Thoracic aorta endothelial cell (primary cell): ENCODE measurements around a stretch of chr1.

DNA sequence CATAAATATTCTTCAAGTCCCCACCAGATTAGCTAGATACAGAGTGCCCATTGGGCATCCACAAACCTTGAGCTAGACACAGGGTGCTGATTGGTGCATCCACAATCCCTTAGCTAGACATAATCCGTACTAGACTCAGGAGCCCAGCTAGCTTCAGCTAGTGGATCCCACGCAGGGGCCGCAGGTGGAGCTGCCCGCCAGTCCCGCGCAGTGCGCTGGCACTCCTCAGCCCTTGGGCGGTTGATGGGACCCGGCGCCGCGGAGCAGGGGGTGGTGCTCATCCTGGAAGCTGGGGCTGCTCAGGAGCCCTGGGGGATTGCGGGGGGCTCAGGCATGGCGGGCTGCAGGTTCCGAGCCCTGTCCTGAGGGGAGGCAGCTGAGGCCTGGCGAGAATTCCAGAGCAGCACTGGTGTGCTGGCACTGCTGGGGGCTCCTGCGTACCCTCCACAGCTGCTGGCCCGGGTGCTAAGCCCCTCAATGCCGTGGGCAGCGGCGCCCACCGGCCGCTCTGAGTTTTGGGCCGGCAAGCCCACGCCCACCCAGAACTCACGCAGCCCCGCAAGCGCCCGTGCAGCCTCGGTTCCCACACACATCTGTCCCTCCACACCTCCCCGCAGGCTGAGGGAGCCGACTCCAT is 87.2 kb downstream of the CRB1 start:
- CAGE, long polyA plus RNA, result no peak

DNA sequence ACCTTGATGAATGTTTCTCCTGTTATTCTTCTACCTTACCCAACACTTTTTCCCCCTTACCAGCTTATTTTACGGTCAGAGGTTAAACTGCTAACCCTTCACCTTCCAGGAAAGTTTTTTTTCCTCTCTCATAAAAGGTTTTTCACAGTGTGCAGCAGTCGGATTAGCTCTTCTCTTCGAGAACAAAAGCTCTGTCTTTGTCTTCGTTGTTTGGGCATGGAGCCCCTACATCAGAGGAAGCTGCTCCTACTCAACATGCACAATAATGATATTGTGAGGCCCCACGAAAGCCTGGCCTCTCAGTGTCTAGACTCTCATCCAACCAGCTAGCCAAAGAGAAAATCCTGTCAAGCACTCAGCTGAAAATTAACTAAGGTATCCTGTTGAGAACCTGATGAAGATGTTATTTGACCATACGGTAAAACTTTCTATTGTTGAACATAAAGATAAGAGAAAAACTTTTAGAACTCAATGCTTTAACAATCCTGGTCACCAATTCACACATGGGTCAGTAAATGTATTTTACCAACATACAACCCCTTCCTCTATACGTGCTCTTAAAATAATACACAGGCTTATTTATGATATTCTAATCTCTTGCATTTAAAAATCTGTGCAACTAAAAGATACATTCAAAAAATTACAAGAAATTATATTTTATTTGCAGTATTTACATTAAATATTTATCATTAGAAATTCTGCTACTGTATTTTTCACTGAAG is 41.8 kb downstream of the DENND1B start:
- CAGE, long polyA plus RNA, result no peak

DNA sequence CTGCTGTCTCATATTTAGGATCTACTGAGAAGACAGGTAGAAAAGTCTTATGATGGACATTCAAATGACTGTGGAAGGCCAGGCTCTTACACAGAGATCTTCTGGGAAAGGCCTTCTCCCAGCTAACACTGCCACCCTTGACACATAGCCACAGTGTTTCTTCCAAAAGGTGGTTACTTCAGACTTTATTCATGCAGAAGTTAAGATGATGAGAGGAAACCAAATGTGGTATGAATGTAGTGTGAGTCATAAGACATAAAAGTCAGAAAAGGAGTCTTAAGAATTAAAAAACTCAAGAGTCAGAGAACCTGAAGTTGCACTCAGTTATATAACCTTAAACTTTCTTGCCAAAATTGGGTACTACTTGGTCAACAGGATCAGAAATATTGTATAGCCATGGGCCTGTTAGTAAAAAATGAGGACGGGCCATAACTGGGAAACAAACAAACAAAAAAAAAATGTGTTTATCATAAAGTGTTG is 1.1 kb upstream of the DENND1B start:
- CAGE, long polyA plus RNA, result no peak

- CAGE, long polyA plus RNA, result no peak
These were observed 26.8 kb upstream of the DENND1B start for GRCh38 chr1:197802071-197802401.

- CAGE, long polyA plus RNA, result no peak
These were observed 35.1 kb downstream of the NEK7 start for GRCh38 chr1:198191769-198192408.

DNA sequence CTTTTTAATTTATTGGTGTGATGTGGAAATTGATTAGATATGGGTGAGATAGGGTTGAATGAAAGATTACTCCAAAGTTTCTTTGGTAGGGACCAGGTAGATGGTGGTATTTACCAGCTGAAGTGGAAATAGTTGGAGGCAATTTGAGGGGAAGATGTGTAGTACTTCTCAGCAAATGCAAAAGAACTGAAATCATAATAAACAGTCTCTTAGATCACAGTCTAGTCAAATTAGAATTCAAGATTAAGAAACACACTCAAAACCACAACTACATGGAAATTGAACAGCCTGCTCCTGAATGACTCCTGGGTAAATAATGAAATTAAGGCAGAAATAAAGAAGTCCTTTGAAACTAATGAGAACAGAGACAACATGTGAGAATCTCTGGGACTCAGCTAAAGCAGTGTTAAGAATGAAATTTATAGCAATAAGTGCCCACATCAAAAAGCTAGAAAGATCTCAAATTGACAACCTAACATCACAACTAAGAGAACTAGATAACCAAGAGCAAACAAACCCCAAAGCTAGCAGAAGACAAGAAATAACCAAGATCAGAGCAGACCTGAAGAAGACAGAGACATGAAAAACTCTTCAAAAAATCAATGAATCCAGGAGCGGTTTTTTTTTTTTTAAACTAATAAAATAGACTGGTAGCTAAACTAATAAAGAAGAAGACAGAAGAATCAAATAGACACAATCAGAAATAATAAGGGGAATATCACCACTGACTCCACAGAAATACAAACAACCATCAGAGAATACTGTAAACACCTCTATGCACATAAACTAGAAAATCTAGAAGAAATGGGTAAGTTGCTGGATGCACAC is 35.8 kb downstream of the NEK7 start:
- CAGE, long polyA plus RNA, result no peak

DNA sequence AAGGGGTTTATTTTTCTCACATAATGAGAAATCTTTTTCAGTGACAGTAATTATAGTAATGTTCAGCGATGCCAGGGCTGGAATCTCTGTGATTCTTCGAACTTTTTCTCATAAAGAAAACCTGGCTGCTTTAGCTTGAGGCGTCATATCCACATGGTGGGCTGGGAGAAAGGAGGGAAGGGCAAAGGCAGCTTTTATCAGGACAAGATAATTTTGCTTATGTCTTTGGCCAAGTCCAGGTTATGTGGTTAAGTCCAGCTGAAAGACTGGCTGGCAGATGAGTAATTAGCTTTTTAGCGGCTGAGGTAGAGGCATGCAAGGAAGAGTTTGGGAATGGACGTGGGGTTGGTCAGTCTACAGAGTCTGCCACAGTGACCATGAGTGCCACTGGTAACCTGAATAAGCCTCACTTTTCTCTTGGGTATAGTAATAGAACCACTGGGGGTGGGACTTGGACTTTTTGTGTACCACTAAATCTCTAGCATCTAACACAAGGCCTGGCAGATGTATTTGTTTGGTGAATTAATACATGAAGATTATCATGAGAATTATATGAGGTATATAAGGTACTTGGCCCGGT is 39.8 kb downstream of the NEK7 start:
- CAGE, long polyA plus RNA, result no peak

GRCh38 chr1:198199071-198199812 is 42.4 kb downstream of the NEK7 start:
- CAGE, long polyA plus RNA, result no peak

- CAGE, long polyA plus RNA, result no peak
These were observed 162.7 kb downstream of the NEK7 start for GRCh38 chr1:198319451-198320003.

GRCh38 chr1:198534781-198535182 is 5.7 kb downstream of the ATP6V1G3 start:
- CAGE, long polyA plus RNA, result no peak

- CAGE, long polyA plus RNA, result no peak
These were observed 40.0 kb upstream of the PTPRC start for GRCh38 chr1:198598649-198599453.

GRCh38 chr1:198619796-198620205 is 19.0 kb upstream of the PTPRC start:
- CAGE, long polyA plus RNA, result no peak

- CAGE, long polyA plus RNA, result no peak
These were observed 64.7 kb downstream of the PTPRC start for GRCh38 chr1:198703525-198703958.

- CAGE, long polyA plus RNA, result no peak
These were observed 110.4 kb downstream of the PTPRC start for GRCh38 chr1:198749234-198749659.

DNA sequence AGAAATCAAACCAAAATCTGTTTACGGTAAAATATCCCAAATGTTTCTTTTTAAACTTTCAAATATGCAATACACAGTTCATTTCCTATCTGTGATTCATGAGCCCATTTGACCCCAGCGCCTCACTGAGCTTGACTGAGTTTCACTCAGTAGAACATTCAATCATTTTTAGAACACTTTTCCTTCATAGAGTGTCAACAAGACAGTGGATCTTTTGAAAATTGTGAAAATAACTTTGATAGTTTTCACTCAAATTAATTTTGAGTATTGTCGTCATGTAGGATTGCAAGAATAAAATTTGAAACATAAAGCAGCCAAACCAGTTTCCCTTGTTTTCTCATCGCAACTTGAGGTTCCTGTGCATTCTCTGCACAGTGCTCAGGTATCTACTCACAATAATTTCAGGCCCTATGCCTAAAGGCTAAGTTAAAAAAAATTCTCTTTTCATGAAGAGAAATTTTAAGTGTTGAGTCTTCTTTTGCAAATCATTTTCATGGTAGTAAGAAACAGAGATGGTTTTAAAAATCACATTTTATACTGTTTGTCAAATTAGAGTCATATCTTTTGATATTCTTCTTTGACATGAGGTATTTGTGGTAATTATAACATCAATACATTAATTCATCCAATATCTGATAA is 293.9 kb downstream of the PTPRC start:
- CAGE, long polyA plus RNA, result no peak

DNA sequence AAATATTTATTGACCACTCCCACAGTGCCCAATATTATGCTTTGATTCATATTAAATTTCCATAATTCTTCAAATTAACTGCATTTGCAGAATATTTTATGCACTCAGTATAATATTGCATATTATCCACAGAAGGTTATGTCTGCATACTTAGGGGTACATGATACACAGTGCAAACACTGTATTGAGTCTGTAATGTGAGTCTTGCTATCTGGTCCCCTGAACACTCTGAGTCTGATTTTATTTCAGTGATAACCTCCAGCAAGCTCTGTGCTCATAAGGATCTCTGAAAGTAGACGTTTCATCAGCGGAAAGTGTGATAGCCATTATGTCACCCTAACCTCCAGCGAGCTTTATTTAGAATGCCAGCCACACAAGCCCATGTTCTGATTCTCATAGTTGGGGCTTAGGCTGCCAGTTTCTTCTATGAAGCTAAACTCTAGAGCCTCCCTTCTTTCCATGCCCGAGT is 3.2 kb downstream of the NR5A2 start:
- CAGE, long polyA plus RNA, result no peak

GRCh38 chr1:200039184-200040006 is 11.9 kb downstream of the NR5A2 start:
- CAGE, long polyA plus RNA, result no peak

GRCh38 chr1:200043101-200043421 is 15.6 kb downstream of the NR5A2 start:
- CAGE, long polyA plus RNA, result no peak

DNA sequence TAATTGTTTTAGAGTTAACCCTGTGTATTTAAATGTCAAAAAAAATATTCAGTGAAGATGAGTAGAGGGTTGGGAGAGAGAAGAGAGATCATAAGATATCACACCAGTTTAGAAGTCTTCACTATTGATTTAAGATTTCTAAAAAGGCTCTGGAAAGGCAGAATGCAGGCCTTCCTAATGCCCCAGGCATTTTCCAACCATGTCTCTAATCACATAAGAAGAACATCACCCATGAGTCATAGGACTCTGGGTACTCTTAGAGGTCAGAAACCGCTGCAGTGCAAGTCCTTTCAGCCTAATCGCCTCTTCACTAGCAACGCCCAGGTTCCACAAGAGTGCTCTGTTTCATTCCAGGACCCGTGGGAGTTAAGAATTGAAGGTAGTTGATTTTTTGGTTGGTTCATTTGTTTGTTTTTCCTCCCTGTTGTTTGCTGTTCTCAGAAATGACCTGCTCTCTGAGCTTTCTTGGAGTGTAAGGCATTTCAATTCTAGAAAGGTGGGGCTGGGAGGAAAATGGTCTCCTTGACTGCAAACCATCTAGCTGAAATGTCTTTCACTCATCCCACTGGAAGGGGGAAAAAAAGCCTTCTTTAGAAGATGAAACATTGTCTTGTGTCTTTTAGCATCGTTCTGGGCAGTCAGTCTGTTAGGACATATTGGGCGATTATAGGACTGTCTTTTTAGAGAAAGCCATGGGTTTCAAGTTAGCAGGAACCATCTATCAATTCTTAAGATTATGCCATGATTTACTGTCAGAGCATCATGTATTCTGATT is 123.3 kb downstream of the NR5A2 start:
- CAGE, long polyA plus RNA, result no peak

DNA sequence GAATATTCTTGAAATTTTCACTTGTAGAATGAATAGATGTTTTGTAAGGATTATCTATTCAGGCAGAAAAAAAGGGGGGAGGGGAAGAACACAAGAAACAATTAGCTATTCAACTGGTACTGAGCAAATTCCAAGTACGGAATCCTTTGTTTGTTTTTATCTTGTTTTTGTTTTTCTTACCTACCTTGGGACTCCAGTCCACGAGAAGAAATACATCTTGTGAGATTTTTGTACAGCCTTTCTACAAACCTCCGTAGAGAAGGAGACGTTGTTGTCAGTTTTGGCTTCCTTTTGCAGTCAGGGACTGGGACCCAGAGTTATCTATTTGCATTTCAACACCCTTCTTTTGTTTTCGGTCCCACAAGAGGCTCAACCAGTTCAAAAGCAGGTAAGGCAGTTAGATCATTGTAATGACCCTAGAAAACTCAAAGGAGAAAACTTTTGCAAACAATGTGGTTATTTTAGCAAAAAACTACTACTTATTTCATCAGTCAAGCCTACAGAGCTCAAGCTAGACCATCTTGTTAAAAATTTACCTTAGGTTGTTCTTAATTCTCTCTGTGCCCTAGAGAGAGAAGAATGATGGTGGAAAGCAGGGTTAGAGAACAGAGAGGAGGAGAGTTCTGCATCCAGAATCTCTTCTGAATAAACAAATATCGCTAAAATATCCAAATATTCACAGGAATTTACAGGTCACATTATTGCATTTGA is 35.9 kb downstream of the ZNF281 start:
- CAGE, long polyA plus RNA, result no peak